K562 (cell line): Measurements from ENCODE around the gene CIB1.

DNA sequence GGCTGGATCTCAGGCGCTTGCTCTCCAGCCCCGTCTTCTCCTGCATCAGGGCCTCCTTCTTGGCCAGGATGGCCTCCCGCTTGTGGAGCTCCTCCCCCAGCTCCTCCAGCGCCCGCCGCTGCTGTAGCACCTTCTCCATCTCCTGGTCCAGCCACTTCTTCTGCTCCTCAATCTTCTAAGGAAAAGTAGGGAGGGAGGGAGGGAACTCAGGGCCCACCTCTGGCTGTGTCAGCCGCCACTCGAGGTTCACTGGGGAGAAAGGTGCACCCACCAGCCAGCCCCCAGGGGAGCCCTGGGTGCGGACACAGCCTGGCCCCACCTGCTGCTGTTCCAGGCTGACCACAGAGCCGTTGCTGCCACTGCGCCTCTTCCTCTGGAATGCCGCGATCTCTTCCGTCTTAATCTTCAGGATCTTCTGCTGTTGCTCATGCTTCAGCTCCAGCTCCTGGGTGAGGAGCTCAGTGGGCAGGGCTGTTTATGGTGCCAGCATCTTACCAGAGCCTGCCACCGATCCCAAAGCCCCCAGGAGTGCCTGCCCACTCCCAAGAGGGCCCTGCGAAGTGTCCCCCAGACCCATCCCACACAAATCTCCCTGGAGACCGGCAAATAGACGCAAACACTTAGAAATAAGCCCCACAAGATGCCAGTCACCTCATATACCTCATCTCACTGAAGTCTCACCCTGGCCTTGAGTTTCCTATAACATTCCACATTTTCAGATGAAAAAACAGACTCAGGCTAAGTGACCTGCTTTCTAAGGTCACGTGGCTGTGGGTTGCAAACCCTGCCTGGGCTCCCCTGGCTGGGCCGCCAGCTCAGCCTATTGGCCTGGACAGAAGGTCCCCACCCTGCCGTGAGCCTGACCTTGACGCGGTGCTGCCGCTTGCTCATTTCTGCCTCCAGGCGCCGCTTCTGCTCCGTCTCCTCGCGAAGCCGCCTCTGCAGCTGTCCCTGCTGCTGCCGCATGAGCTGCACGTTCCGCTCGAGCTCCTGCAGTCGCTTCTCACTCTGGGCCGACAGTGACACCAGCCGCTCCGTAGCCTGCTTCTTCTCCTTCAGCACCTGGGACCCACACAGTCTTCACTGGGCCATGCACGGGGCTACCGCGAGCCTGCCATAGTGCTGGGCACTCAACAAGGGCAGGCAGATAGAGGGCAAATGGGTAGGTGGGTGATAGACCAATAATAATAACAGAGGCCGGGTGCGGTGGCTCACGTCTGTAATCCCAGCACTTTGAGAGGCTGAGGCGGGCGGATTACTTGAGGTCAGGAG lies 22.0 kb downstream of the KIF7 start:
- RAMPAGE, long total RNA: no peak
- RRBS: no CpG with 5 or more reads among the region's 46 CpGs
PRO-cap:
- standard: no peak
- CoPRO, capped RNA only, 2 experiments: peak in 1 of 2 experiments; most common plus-strand start position 713 of the sequence (in 1)
- CoPRO, capped and uncapped RNA, 2 experiments: peak in 1 of 2 experiments; most common plus-strand start position 1,072 of the sequence (in 1); most common minus-strand start position 866 of the sequence (in 1)
- CoPRO, uncapped RNA only, 2 experiments: peak in 2 of 2 experiments; most common plus-strand start position 664 of the sequence (in 1); most common minus-strand start position 434 of the sequence (in 1)
CAGE:
- cytosol, long polyA plus RNA: no peak
- long polyA plus RNA: no peak
- nucleolus, long total RNA: no peak
- nucleus, long polyA plus RNA: no peak

DNA sequence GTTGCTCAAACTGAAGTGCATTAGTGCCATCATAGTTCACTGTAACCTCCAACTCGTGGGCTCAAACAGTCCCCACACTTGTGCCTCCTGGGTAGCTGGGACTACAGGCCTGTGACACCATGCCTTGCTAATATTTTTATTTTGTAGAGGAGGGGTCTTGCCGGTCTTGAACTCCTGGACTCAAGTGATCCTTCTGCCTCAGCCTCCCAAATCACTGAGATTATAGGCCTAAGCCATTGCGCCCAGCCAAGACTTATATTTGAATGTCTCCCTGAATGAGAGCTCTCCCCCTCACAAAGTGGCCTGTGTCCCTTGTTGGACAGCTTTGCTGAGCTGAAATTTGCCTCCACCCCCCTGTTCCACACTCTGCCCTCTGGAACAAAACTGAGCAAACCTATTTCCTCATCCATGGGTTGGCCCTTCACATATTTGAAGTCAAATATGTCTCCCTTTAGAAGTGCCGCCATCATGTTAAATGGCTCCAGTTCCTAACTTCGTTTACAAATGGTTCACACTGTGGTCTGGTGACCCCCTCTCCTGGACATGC lies 4.8 kb downstream of the PLIN1 start:
- RAMPAGE, long total RNA: no peak
- RRBS: no CpG with 5 or more reads among the region's 5 CpGs
PRO-cap:
- standard: no peak
- CoPRO, capped RNA only, 2 experiments: no peak in any of the 2 experiments
- CoPRO, capped and uncapped RNA, 2 experiments: no peak in any of the 2 experiments
- CoPRO, uncapped RNA only, 2 experiments: no peak in any of the 2 experiments
CAGE:
- cytosol, long polyA plus RNA: no peak
- long polyA plus RNA: no peak
- nucleolus, long total RNA: no peak
- nucleus, long polyA plus RNA: no peak

DNA sequence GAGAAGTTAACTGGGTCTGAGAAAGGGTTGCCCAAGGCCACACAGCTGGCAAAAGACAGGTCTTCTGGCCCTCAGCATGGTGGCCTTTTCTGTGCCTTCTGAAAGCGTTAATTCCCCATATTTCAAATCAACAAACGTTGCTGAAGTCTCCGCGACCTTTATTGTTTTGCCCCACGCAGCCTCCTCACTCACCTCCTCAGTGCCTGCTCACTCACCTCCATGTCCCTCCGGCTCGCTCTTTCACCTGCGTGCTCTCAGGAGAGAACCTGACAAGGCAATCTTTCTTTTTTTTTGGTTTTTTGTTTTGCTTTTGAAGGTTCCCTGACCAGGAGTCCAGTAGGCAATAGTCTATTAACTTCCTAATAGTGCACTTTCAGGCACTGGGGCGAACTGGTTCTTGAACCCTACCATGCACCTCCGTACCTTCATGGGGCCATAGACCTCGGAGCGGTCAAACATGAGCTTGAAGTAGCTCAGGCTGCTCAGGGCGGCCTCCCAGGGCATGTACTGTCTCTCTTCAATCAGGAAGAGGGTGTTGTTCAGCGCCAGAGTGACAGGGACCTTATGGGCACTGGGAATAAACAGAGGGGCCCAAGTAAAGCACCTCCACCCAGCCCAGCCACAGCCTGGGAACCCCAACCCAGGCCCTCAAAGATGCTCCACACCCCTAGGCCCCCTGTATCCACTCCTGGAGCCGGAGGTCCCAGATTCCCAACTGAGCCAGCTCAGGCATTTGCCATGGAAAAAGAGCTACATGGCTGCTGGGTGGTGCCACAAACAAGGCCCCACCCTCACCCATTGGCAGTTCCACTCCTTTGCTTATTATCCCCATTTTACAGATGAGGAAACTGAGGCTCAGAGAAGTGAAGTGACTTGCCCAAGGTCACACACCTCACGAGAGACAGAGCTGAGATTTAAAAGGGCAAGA lies 17.2 kb downstream of the ANPEP start:
- RAMPAGE, long total RNA: no peak
- RRBS: no CpG with 5 or more reads among the region's 16 CpGs
PRO-cap:
- standard: no peak
- CoPRO, capped RNA only, 2 experiments: no peak in any of the 2 experiments
- CoPRO, capped and uncapped RNA, 2 experiments: no peak in any of the 2 experiments
- CoPRO, uncapped RNA only, 2 experiments: no peak in any of the 2 experiments
CAGE:
- cytosol, long polyA plus RNA: no peak
- long polyA plus RNA: no peak
- nucleolus, long total RNA: no peak
- nucleus, long polyA plus RNA: no peak

DNA sequence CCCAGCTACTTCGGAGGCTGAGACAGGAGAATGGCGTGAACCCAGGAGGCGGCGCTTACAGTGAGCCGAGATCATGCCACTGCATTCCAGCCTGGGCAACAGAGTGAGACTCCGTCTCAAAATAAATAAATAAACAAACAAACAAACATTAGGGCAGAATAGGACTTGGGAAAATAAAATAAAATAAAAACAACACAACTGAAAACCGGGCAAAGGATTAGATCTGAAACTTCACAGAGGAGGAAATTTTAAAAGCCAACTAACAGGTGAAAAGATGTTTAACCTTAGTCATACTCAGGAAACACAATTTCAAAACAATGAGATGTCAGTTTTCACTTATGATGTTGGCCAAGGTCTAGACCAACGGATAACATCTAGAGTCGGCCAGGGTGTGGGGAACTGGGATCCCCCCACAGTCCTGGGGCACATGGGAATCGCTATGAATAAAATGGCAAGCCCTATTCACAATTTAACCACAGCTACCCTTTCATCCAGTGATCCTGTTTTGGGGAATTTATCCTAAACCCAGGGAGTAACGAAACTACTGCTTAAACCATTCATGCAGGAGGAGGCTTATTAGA lies 6.0 kb upstream of the ANPEP start:
- RAMPAGE, long total RNA: no peak
- RRBS: no CpG with 5 or more reads among the region's 11 CpGs
PRO-cap:
- standard: no peak
- CoPRO, capped RNA only, 2 experiments: no peak in any of the 2 experiments
- CoPRO, capped and uncapped RNA, 2 experiments: no peak in any of the 2 experiments
- CoPRO, uncapped RNA only, 2 experiments: no peak in any of the 2 experiments
CAGE:
- cytosol, long polyA plus RNA: no peak
- long polyA plus RNA: no peak
- nucleolus, long total RNA: no peak
- nucleus, long polyA plus RNA: no peak

- RAMPAGE, long total RNA: no peak
- RRBS: no CpG with 5 or more reads among the region's 5 CpGs
PRO-cap:
- standard: no peak
- CoPRO, capped RNA only, 2 experiments: no peak in any of the 2 experiments
- CoPRO, capped and uncapped RNA, 2 experiments: no peak in any of the 2 experiments
- CoPRO, uncapped RNA only, 2 experiments: no peak in any of the 2 experiments
CAGE:
- cytosol, long polyA plus RNA: no peak
- long polyA plus RNA: no peak
- nucleolus, long total RNA: no peak
- nucleus, long polyA plus RNA: no peak
Measured at GRCh38 chr15:90025724-90026361, 24.7 kb downstream of the ZNF710 start.

DNA sequence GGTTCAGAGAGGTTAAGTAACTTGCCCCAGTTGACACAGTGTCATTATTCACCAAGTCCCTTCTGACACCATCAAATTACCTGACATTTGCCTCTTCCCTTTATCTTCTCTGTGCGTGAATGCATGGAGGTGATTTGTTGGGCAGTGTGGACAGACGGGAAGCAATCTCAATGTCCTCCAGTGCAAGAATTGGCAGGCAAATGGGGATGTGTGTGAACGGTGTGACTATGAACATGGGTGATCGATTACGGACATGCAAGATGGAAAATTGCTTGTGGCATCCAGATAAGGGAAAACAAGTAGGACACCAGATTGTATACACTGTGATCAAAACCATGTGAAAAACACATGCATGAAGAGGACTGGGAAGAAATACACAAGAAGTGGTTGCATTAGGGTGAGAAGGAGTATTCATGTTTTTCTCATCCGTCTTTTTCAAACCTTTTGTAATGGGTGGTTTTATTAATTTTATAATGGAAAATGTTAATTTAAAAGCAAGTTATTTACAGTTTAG lies 27.5 kb downstream of the ZNF710 start:
- RAMPAGE, long total RNA: no peak
- RRBS: no CpG with 5 or more reads among the region's 6 CpGs
PRO-cap:
- standard: no peak
- CoPRO, capped RNA only, 2 experiments: no peak in any of the 2 experiments
- CoPRO, capped and uncapped RNA, 2 experiments: no peak in any of the 2 experiments
- CoPRO, uncapped RNA only, 2 experiments: no peak in any of the 2 experiments
CAGE:
- cytosol, long polyA plus RNA: no peak
- long polyA plus RNA: no peak
- nucleolus, long total RNA: no peak
- nucleus, long polyA plus RNA: no peak

GRCh38 chr15:90037016-90038006 lies 36.2 kb downstream of the ZNF710 start:
- RAMPAGE, long total RNA: no peak
- RRBS: no CpG with 5 or more reads among the region's 15 CpGs
PRO-cap:
- standard: no peak
- CoPRO, capped RNA only, 2 experiments: no peak in any of the 2 experiments
- CoPRO, capped and uncapped RNA, 2 experiments: no peak in any of the 2 experiments
- CoPRO, uncapped RNA only, 2 experiments: no peak in any of the 2 experiments
CAGE:
- cytosol, long polyA plus RNA: no peak
- long polyA plus RNA: no peak
- nucleolus, long total RNA: no peak
- nucleus, long polyA plus RNA: no peak

- RAMPAGE, long total RNA: no peak
- RRBS: no CpG with 5 or more reads among the region's 14 CpGs
PRO-cap:
- standard: no peak
- CoPRO, capped RNA only, 2 experiments: no peak in any of the 2 experiments
- CoPRO, capped and uncapped RNA, 2 experiments: no peak in any of the 2 experiments
- CoPRO, uncapped RNA only, 2 experiments: no peak in any of the 2 experiments
CAGE:
- cytosol, long polyA plus RNA: no peak
- long polyA plus RNA: no peak
- nucleolus, long total RNA: no peak
- nucleus, long polyA plus RNA: no peak
Measured at GRCh38 chr15:90046764-90047501, 45.8 kb downstream of the ZNF710 start.

GRCh38 chr15:90063186-90064317 lies 38.7 kb downstream of the IDH2 start:
- RAMPAGE, long total RNA: no peak
- RRBS: no CpG with 5 or more reads among the region's 26 CpGs
PRO-cap:
- standard: no peak
- CoPRO, capped RNA only, 2 experiments: no peak in any of the 2 experiments
- CoPRO, capped and uncapped RNA, 2 experiments: no peak in any of the 2 experiments
- CoPRO, uncapped RNA only, 2 experiments: no peak in any of the 2 experiments
CAGE:
- cytosol, long polyA plus RNA: no peak
- long polyA plus RNA: no peak
- nucleolus, long total RNA: no peak
- nucleus, long polyA plus RNA: no peak

DNA sequence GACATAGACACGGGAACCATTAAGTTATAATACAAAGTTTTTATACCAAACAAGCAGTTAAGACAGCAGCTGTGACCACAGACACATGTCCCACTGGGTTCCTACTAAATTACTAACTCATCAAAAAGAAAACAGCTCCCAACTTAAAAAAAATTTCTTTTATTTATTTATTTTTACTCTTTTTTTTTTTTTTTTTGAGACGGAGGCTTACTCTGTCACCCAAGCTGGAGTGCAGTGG lies 30.8 kb downstream of the IDH2 start:
- RAMPAGE, long total RNA: no peak
- RRBS: no CpG with 5 or more reads among the region's 2 CpGs
PRO-cap:
- standard: no peak
- CoPRO, capped RNA only, 2 experiments: no peak in any of the 2 experiments
- CoPRO, capped and uncapped RNA, 2 experiments: no peak in any of the 2 experiments
- CoPRO, uncapped RNA only, 2 experiments: no peak in any of the 2 experiments
CAGE:
- cytosol, long polyA plus RNA: no peak
- long polyA plus RNA: no peak
- nucleolus, long total RNA: no peak
- nucleus, long polyA plus RNA: no peak

- RAMPAGE, long total RNA: no peak
- RRBS: 52% methylated on average over 2 of the region's 4 CpGs
PRO-cap:
- standard: no peak
- CoPRO, capped RNA only, 2 experiments: no peak in any of the 2 experiments
- CoPRO, capped and uncapped RNA, 2 experiments: no peak in any of the 2 experiments
- CoPRO, uncapped RNA only, 2 experiments: no peak in any of the 2 experiments
CAGE:
- cytosol, long polyA plus RNA: no peak
- long polyA plus RNA: no peak
- nucleolus, long total RNA: no peak
- nucleus, long polyA plus RNA: no peak
Measured at GRCh38 chr15:90095649-90096073, 6.6 kb downstream of the IDH2 start.

DNA sequence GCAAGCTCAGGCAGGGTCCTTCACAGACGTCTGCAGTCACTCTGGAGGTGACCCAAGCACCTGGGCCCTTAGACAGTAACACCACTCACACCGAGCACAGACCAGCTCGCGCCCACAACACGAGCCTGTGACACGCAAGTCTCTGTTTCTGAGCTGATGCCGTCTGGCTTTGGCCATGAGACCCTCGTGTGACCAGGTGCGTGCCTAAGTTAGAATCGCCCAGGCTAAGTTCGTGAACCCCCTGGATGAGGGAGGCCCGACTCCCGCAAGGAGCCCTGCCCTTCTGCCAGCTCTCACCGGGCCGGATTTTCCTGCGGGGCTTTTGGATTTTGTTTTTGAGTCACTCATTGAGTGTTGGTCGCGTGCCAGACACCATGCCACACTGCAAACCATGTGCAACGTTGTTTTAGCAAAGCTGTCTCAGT lies 11.6 kb downstream of the SEMA4B start:
- RAMPAGE, long total RNA: no peak
- RRBS: no CpG with 5 or more reads among the region's 19 CpGs
PRO-cap:
- standard: no peak
- CoPRO, capped RNA only, 2 experiments: no peak in any of the 2 experiments
- CoPRO, capped and uncapped RNA, 2 experiments: no peak in any of the 2 experiments
- CoPRO, uncapped RNA only, 2 experiments: no peak in any of the 2 experiments
CAGE:
- cytosol, long polyA plus RNA: no peak
- long polyA plus RNA: no peak
- nucleolus, long total RNA: no peak
- nucleus, long polyA plus RNA: no peak

GRCh38 chr15:90229749-90230800 lies 3.7 kb downstream of the CIB1 start:
- RAMPAGE, long total RNA: no peak
- RRBS: no CpG with 5 or more reads among the region's 26 CpGs
PRO-cap:
- standard: unidirectional peak, plus-strand start at chr15:90230496
- CoPRO, capped RNA only, 2 experiments: no peak in any of the 2 experiments
- CoPRO, capped and uncapped RNA, 2 experiments: no peak in any of the 2 experiments
- CoPRO, uncapped RNA only, 2 experiments: peak in 2 of 2 experiments; most common plus-strand start chr15:90230171 (in 1); most common minus-strand start chr15:90229898 (in 1)
CAGE:
- cytosol, long polyA plus RNA: no peak
- long polyA plus RNA: no peak
- nucleolus, long total RNA: no peak
- nucleus, long polyA plus RNA: no peak

DNA sequence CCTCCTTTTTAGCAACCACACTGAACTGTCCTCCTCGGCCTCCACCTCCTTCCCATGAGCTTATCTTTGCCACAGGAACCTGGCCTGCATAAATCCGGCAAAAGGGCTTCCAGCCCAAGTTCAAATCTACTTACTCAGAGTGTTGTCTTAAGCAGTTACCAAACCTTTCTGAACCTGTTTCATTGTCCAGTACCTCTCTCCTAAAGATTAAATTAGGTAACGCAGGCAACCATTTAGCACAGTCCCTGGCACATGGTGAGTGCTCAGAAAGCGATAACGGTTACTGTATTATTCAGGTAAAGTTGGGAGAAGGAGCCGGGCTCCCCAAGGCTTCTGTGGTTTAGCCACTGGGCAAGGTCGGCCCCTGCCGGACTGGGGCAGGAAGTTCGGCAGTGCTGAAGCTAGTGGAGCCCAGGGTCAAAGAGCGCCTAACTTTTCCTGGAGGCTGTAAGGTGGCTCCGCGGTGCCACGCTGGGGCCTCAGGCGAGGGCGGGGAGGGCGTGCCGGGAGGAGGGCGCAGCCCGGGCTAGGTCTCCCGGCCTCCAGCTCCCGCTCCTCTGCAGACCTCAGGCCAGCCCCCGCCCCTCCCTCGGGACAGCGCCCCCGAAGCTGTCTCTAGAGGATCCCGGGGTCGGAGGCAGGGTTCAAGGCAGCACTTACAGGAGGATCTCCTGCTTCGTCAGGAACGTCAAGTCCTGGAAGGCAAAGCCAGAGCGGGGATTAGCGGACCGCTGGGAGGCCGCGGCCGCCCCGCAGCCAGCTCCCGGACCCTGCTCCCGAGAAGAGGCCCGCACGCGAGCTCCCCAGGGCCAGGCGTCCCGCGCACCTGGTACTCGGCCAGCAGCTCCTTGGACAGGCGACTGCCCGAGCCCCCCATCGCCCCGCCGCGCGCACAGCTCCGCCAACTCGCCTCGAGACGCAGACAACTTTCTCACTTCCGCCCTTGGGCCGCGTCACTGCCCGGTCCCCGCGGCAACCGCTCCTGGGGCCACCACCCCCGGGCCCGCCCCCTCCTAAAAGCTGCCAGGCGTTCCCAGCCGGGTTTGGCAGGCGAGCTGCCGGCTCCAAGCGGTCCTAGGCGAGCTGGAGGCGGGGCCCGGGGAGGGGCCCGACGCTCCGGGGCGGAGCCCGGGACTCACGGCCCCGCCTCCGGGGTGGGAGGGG lies at the start of gene CIB1:
CIB1 (minus strand) TSS at position 933 of the 1,164 bp plus-strand sequence.
- RAMPAGE, long total RNA: start-site peak on the minus strand centred at position 941 of the sequence, 106 bp wide, 931 and 548 reads in 2 replicates
- RRBS: 3% methylated on average over 18 of the region's 81 CpGs
PRO-cap:
- standard: bidirectional peak, plus-strand start at position 482 of the sequence, minus-strand start at position 374 of the sequence; bidirectional peak, plus-strand start outside the sequence, minus-strand start at position 930 of the sequence
- CoPRO, capped RNA only, 2 experiments: peak in 2 of 2 experiments; most common plus-strand start position 448 of the sequence (in 1); most common minus-strand start position 374 of the sequence (in 2)
- CoPRO, capped and uncapped RNA, 2 experiments: peak in 2 of 2 experiments; most common minus-strand start position 928 of the sequence (in 1)
- CoPRO, uncapped RNA only, 2 experiments: no peak in any of the 2 experiments
CAGE:
- cytosol, long polyA plus RNA: start-site peak on the minus strand centred at position 944 of the sequence, 106 bp wide, 9,594 and 6,589 reads in 2 replicates
- long polyA plus RNA: start-site peak on the minus strand centred at position 926 of the sequence, 68 bp wide, 5,765 and 7,527 reads in 2 replicates
- nucleolus, long total RNA: no peak
- nucleus, long polyA plus RNA: start-site peak on the minus strand centred at position 954 of the sequence, 124 bp wide, 4,322 and 3,912 reads in 2 replicates

GRCh38 chr15:90234449-90234966 lies 499 bp downstream of the GDPGP1 start:
- RAMPAGE, long total RNA: no peak
- RRBS: no CpG with 5 or more reads among the region's 12 CpGs
PRO-cap:
- standard: no peak
- CoPRO, capped RNA only, 2 experiments: no peak in any of the 2 experiments
- CoPRO, capped and uncapped RNA, 2 experiments: no peak in any of the 2 experiments
- CoPRO, uncapped RNA only, 2 experiments: no peak in any of the 2 experiments
CAGE:
- cytosol, long polyA plus RNA: no peak
- long polyA plus RNA: no peak
- nucleolus, long total RNA: no peak
- nucleus, long polyA plus RNA: no peak

DNA sequence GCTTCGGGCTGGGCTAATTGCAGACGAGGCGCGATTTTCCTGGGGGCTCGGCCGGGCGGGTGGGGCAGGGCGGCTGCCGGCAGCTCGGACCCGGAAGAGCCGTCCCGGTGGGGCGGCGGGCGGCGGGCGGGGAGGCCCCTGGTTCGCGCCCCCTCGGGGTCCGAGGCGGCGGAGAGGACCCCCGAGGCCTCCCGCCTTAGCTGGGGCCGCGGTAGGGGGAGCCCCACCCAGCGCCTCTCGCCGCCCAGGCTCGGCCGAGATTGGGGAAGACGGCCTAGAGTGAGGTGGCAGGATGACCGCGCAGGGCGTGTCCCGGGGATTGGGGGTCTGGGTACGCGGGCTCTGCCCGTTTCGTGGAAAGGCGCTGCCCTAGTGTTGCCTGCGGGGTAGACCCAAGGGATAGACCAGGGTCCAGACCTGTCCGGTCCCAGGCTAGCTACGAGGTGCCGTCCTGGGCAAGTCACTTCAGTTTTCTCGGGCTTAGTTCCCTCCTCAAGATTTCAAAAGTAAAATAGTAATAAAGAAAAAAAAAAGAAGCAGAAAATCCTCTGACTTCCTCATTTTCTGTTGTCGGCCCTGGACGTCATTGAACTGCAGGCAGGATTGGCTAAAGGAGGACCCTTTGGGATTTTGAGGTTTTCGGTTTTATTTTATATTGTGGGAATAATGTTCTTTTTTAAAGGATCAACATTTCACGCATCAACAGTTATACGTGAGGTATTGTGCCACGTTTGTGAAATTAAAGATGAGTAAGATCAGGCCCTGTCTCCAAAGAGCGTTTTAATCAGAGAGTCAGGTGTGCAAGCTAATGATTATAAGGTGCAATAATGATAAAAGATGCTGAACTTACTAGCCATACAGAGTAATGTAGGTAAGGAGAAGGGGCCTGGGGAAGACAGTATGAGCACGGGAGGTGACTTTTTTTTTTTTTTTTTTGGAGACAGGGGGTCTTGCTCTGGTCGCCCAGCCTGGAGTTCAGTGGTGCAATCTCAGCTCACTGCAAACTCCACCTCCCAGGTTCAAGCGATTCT lies 697 bp downstream of the IQGAP1 start:
- RAMPAGE, long total RNA: no peak
- RRBS: no CpG with 5 or more reads among the region's 58 CpGs
PRO-cap:
- standard: unidirectional peak, plus-strand start at position 95 of the sequence; bidirectional peak, plus-strand start at position 257 of the sequence, minus-strand start at position 262 of the sequence
- CoPRO, capped RNA only, 2 experiments: peak in 2 of 2 experiments; most common plus-strand start position 95 of the sequence (in 1); most common minus-strand start position 262 of the sequence (in 2)
- CoPRO, capped and uncapped RNA, 2 experiments: no peak in any of the 2 experiments
- CoPRO, uncapped RNA only, 2 experiments: no peak in any of the 2 experiments
CAGE:
- cytosol, long polyA plus RNA: no peak
- long polyA plus RNA: no peak
- nucleolus, long total RNA: no peak
- nucleus, long polyA plus RNA: no peak